ENCODE measurements around the gene DNAJC22.

GRCh38 chr12:48883033-48884066, 17.7 kb upstream of the RND1 start:
- PRO-cap, result unidirectional peak, plus-strand start at chr12:48883797

- PRO-cap, result no peak
These were observed 851 bp downstream of the KMT2D start for GRCh38 chr12:49059480-49060406.

- PRO-cap, result no peak
These were observed 6.5 kb downstream of the DHH start for GRCh38 chr12:49088003-49088633.

GRCh38 chr12:49103685-49104564, 6.7 kb downstream of the LMBR1L start:
- PRO-cap, result no peak

GRCh38 chr12:49197232-49197814, 8.4 kb upstream of the TUBA1A start:
- PRO-cap, result no peak

DNA sequence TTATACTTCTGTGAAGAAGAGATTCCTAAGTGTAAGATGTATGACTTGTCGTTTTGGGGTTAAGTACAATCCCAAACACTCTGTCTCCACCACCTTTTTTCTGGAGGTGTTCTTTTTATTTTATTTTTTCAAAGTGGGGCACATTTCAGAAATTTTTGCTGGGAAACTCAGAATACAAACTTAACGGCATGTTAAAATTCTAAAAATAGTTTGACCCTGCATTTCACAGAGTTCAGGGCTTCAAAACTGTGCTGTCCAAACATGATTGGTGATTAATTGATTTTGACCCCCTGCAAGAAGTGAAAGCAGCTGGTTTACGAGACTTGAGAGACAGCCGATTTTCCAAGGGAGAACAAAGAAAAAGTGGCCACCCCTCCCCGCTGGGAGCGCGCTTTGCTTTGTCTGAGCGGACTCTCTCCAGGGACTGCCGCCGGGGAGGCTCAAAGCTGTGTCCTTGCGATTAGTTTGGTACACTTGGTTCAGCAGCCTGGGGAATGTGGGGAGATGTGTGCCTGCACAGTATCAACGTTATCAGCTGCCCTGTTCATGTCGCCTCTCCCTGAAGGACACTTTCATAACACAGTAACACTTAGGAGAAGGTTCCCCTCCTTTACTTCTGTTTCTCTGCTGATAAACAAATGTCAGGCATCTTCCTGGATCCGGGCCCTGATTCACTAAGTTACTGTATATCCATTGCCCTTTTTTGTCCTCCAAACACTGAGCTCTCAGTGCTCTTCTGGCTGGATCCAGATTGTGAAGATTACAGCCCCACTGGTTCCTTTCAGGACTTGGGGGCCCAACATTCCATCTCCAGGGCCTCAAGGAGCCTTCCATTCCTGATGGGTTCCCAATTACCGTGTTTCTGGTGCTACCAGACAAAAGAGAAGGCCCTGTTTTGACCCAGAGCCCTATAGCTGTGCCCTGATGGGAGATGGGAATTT, 31.9 kb upstream of the TUBA1C start:
- PRO-cap, result no peak

GRCh38 chr12:49273671-49274350, 8.9 kb downstream of the TUBA1C start:
- PRO-cap, result no peak

GRCh38 chr12:49341863-49342939, 4.5 kb upstream of the DNAJC22 start:
- PRO-cap, result no peak

GRCh38 chr12:49346552-49347092, at the start of gene DNAJC22:
TSS of gene DNAJC22 (plus strand) at chr12:49346888.
- PRO-cap, result no peak

GRCh38 chr12:49347277-49348129, 815 bp downstream of the DNAJC22 start:
- PRO-cap, result no peak

GRCh38 chr12:49389147-49389736, 22.0 kb downstream of the SPATS2 start:
- PRO-cap, result no peak

DNA sequence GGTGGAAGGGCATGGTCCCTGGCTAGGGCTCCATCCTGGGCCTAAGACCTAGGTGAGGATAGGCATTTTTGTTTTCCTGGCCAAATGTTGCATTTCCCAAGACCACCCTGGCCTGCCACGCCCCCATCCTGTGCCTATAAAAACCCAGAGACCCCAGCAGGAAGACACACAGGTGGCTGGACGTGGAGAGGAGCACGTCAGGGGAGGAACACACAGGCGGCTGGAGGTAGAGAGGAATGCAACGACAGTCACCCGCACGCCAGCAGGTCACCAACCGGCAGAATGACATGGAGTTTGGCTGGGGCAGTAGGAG, 62.9 kb upstream of the KCNH3 start:
- PRO-cap, result no peak

- PRO-cap, result no peak
These were observed 13.8 kb downstream of the PRPF40B start for GRCh38 chr12:49636846-49637955.

DNA sequence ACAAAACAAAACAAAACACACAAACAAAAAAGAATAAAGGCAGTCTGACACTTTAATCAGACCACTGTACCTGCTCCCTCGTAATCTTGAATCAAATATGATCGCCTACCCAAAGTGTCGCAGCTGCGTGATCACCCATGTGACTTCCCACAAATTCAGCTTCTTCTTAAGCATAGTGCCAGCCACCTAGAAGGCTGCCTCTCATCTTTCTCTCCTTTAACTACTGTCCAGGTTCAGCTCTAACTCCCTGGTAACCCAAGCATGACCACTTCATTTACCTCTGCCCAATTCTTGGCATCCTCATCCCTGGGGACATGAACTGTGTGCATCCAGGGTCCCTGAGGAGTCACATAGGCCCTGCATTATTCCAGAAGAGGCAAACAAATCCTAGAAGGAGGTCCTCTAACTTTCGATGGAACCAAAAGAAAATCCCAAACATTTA, 37.3 kb downstream of the FMNL3 start:
- PRO-cap, result no peak

DNA sequence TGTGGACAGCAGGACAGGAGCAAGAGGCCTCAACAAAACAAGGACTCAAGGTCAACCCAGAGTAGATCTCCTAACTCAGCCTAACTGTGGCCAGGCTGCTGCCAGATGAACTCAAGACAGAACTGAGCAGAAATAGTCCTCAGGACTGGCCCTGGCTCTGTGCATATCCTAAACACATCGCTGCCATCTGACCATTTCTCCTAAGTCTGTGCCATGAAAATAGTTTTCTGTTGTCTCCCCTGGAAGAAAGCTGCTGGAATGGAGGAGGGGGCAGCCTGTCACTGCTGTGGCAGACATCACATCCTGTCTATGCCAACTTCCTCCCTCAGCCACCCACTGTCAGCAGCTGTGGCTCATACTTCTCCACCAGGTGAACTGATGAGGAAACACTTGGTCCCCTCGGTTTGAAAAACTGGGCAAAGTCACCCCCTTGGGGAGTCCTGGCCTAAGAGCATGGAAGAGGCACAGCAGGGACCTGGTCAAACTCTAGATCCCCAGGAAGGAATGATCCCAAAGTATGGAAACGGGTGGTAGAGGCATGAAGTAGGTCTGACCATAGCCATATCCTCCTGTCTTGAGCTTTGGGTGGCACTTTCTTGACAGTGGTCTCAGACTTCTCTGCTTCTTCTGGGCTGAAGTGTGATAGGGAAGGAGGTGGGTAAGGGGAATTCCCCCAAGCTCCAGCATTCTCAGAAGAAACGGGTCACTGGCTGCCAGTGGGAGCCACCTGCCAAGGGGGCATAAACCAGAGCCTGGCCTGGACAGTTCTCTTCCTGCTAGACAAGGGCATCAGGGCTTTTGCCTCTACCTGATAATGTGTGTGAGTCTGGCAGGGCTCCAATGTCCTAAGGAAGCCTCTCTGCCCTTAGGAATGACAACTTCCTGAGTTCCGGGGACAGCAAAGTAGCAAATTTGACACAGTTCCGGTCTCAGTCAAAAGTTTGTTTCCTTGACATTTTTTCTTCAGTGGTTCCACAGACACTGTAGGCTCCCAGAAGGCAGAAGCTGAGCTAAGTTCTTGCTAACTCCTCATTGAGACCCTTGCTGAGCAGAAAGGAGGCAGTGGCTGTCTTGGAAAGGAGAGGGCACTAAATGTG, 36.1 kb downstream of the FMNL3 start:
- PRO-cap, result no peak

GRCh38 chr12:49762715-49763186, 21.4 kb downstream of the TMBIM6 start:
- PRO-cap, result no peak

DNA sequence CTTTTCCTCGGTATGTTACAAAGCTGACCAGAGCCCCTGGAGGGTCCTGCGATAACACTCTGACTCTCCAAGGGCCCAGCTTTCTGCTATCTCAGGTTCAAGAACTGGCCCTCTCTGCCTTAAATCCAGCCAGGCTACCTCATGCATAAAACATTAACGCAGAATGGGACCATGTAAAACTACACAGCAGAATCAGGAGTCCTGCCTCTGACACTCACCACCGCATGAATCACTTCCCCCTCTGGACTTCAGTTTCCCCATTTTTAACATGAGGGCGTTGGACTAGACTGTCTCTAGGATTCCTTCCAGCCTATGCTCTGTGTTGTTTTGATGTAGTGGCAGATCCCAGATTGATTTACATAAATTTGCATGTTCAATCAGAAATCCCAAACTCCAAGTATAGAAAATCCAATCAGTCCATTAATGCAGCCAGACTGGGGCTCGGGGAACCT, 3.3 kb downstream of the NCKAP5L start:
- PRO-cap, result no peak

GRCh38 chr12:49825340-49825814, 2.8 kb downstream of the NCKAP5L start:
- PRO-cap, result no peak

DNA sequence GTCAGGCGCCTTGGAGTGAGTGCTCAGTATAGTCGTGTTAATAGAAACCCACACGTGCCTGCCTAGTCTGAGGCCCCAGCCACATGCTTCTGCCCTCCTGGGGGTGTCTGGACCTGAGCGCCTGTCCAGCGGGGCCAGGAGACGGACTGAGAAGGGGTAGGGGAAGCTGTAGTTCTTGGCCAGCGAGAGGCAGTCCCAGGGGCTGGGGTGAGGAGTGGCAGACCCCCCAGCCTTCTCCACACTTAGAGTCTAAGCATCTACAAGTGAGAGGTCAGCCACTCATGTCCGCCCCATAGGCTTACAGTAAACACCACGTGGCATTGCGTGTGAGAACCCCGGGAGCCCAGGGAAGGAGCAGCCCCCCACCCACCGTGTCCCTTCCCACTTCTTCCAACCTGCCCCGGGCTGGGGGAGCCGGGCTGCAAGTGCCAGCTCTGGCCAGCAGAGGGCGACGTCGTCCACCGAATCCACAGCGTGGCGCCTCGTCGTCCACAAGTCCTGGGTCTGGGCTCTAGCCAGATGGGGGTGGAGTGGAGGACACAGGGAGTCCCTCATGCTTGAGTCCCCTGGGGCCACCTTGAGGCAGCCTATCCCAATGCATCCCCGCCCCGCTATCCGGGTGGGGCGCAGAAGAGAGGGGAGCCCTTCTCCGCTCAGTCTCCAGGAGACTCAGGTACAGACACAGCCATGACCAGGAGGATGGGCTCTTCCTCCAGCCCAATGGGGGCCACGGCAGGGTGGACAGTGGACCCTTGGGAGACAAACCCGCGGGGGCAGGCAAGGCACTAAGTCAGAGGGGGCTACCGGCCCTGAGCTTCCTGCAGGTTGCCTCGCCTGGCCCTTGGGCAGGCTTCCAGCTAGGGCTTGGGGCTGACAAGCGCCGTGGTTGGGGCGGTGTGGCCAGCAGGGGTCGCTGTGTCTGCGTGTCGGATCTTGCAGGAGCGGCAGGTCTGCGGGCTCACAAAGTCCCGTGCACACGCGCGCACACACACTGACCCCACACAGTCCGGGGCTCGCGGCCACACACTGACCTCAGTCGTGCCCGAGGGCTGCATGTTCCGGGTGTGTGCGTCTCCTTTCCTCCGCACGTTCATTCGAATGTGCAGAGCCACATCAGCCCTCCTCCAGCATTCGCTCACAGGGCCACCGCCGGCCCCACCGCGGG, 5.4 kb downstream of the AQP5 start:
- PRO-cap, result no peak

DNA sequence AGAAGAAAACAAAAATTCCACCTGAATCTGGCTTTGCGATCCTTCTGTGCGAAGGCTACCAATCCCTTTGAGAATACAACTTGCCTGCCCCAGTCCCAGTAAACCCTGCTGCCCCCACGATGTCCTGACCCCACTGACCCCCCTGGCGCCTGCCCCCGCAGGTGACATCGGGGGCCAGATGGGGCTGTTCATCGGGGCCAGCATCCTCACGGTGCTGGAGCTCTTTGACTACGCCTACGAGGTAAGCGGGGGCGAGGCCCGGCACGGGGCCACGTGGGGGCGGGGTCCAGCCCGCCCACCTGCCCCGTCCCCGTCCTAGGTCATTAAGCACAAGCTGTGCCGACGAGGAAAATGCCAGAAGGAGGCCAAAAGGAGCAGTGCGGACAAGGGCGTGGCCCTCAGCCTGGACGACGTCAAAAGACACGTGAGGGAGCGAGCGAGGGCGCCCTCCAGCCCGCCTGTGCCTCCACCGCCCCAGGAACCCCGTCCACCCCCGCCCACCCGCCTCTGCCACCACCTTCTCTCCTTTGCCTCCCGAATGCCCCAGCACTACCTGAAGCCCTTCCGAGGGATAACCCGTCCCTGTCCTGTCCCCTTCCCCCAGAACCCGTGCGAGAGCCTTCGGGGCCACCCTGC, 4.1 kb upstream of the SMARCD1 start:
- PRO-cap, result no peak

Measured in parotid gland (tissue), 1 donor.